Glomerular endothelial cell (primary cell): ENCODE measurements around a stretch of chr5.

DNA sequence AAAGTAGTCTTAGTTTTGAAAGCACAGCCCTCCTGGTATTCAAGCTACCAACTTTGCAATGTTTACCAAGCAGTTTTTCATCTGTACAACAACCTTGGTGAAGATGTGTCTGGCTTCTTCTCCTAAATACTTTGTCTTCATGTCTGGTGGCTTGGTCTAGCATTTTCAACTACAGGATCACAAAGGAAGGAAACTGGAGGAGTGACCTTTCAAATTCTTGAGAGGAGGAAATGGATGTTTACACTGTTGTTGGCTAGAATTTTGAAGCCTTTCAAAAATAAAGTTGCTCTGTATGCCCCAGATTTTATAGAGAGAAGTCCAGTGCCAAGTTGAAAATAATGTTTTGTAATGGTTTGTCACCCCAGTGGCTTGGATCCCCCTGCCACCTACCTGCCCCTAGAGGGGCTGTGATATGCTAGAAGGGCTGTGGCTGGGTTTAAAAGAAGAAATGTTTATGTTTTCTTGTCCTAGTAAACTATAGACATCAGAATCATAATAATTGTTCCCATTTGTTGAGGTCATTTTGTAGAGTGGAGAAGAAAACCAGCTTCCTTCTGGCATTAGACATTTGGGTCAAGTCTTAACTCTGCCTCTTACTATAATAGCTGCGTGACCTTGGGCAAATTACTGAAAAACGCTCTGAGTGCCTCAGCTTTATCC, 16.5 kb downstream of the PAM start:
- RAMPAGE, long total RNA = no peak

- RAMPAGE, long total RNA = no peak
These were observed 43.8 kb downstream of the PAM start for GRCh38 chr5:102798850-102799410.

DNA sequence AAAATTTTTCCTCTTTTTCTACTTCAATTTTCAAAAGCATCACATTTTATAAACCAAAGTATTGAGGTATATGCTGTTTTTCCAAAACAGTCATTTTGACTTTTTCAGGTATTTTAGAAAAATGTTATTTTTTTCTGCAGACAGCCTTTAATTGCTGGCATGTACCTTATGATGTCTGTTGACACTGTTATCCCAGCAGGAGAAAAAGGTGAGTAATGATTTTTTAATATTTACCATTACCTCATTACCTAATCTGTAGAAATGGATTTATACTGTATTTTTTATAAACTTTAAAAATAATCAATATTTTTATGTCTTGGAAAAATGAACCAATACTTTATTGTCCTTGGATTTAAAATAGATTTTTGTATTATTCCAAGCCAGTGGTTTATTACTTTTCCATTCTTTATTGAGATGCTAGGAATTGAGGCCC, 171.7 kb downstream of the GIN1 start:
- RAMPAGE, long total RNA = no peak

- RAMPAGE, long total RNA = no peak
These were observed 84.5 kb downstream of the GIN1 start for GRCh38 chr5:103035446-103035877.

DNA sequence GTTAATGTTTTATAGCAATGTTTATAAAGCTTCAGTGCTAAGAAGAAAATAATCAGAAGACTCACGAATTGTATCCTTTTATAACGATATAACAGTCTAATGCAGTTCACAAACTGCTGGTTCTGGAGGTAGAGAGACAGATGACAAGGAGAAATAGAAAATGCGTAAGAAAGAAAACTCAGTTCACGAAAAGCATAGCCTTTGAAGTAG, 1.6 kb downstream of the GIN1 start:
- RAMPAGE, long total RNA = no peak

GRCh38 chr5:103562028-103562327, 611 bp downstream of the NUDT12 start:
- RAMPAGE, long total RNA = no peak

- RAMPAGE, long total RNA = no peak
These were observed 1829.8 kb upstream of the NUDT12 start for GRCh38 chr5:105392377-105392894.

- RAMPAGE, long total RNA = no peak
These were observed 814.0 kb downstream of the EFNA5 start for GRCh38 chr5:106856824-106857061.

- RAMPAGE, long total RNA = no peak
These were observed 127.8 kb downstream of the EFNA5 start for GRCh38 chr5:107543018-107543331.

- RAMPAGE, long total RNA = no peak
These were observed 69.5 kb downstream of the EFNA5 start for GRCh38 chr5:107601179-107601668.

GRCh38 chr5:107671371-107671938, 718 bp upstream of the EFNA5 start:
- RAMPAGE, long total RNA = no peak

GRCh38 chr5:107859271-107859782, 188.6 kb upstream of the EFNA5 start:
- RAMPAGE, long total RNA = no peak

- RAMPAGE, long total RNA = no peak
These were observed 198.8 kb upstream of the EFNA5 start for GRCh38 chr5:107869414-107870044.

DNA sequence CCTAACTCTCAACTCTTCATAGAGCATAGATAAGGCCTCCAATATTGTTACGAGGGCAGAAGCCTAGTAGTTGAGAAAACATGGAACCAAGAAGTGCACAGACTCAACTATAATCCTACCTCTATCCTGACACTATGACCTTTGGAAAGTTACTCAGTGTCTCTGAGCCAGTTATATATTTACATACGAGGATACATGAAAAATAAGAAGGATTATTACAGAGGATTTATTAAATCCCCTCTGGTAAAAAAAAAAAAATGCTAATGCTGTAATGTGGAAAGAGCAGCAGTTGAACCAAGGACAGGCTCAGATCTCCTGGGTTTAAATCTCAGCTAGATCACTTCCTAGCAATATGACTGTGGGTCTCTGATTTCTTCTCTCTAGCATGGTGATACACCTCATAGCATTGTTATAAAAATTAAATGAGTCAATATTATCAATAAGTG, 299.9 kb downstream of the FBXL17 start:
- RAMPAGE, long total RNA = no peak

DNA sequence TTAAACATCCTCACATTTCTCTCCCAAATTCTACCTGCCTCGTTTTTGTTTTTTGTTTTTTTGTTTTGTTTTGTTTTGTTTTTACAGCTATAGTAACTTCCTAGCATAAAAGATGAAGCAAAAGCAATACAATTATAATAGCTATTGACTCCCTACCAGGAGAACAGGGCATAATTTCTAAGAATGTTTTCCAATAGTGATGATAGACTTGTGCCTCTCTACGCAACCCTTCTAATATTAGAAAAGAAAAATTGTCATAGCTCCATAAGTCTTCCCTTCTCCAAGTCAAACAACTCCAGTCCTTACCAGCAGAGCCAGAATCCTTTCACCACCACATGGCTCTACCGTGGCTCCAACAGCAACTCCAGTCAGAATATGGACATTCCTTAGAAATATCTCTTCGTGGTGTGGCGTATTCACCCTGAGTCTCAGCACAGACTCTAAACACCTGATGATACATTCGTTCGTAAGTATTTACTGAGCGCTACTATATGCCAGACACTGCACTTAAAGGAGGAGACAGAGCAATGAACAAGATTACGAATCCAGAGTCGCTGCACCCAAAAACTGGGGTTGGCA, 3.5 kb downstream of the FBXL17 start:
- RAMPAGE, long total RNA = no peak

DNA sequence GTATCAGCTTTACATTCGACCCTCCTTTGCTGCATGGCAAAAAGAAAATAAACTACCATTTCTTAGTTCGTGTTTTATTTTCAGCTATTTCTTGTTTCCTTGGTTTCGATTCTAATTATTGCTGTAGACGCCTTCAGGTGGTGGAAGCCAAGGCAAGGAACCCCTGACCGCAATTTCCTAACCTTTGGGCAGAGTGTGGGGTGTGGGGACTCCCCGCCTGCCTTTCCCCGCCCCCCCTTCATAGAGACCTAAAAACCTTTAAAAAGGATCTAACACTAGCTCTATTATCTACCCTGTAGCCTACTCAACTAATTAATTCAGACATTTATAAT, 19.2 kb upstream of the FER start:
- RAMPAGE, long total RNA = no peak

DNA sequence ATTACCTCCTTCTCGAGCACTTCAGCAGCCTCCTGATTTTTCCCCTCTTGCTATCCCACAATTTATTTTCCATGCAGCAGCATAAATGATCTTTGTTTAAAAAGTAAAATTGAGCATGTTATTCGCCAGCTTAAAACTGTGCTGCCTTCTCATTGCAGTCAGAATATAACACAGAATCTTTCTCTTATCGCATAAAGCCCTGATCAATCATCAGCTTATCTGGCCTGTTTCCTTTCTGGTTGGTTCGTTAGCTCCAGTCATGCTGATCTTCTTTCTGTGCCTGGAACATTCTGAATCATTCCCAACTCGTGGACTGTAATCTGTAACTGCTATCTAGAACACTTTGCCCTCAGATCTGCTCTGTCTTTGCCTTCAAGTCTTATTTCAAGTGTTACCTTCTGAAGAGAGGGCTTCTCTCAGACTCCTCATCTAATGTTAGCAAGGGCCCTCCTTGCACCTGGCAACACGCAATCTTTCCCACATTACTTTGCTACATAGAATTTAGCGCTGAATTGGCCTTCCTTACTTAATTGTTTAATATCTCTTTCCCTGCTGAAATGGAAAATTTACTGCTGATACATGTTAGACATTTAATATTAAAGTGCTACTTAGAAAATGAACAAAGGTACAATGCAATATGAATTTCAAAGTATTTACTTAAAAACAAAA, 11.8 kb upstream of the FER start:
- RAMPAGE, long total RNA = no peak

DNA sequence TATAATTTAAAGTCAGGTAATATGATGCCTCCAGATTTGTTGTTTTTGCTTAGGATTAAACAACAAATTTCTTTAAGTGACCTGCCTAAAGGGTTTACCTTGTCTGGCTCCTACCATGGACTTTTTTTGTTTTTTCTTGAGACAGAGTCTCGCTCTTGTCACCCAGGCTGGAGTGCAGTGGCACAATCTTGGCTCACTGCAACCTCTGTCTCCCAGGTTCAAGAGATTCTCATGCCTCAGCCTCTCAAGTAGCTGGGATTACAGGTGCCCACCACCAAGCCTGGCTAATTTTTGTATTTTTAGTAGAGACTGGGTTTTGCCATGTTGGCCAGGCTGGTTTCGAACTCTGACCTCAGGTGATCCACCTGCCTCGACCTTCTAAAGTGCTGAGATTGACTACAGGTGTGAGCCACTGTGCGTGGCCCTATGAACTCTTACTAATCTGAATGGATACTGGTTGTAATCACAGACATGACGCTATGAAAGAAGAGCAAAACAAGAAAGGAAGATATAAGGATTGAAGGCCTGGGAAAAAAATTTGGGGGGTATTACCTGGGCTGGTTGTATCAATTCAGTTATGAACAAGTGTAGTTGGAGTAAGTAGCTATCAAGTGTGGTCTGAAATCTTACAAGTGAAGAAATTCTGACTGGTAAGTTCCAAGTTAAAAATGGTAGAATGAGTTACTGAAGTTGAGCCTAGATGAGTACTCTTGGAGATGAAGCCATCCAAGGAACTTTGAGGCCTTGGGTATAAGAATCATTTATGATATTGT, 164.7 kb downstream of the FER start:
- RAMPAGE, long total RNA = no peak

DNA sequence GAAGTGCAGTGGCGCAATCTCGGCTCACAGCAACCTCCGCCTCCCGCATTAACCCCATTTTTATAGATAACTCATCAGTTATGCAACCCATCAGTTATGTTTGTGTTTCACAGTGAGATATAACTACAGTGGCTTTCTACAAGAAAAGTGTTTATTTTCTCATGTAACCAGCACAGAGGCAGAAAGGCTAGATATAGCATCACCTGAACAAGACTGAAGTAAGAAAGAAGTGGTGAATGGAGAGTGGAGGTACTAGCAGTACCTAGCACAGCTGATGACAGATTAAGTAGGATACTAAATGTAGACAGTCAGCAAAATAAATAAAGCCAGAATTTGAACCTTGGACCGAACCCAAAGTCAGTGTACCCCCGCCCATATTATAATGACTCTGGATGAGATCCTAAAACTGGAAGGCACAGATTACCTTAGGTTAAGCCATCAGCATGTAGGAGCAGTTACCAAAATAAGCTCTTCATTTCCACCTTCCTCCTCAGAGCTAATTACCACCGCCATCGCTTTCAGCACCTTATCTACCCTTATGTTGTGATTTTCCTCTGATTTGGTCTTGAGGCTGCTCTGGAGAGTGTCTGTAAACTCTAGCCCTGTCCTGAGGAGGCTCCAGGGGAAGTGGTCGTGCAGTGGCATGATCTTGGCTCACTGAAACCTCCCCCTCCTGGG, 91.0 kb downstream of the PJA2 start:
- RAMPAGE, long total RNA = no peak

GRCh38 chr5:109690582-109690911, 820 bp downstream of the MAN2A1 start:
- RAMPAGE, long total RNA = no peak